Measurements from ENCODE around the genes KIFC1 and CUTA.

GRCh38 chr6:32187535-32188196, 2.3 kb downstream of the PBX2 start:
- PRO-cap: no peak

DNA sequence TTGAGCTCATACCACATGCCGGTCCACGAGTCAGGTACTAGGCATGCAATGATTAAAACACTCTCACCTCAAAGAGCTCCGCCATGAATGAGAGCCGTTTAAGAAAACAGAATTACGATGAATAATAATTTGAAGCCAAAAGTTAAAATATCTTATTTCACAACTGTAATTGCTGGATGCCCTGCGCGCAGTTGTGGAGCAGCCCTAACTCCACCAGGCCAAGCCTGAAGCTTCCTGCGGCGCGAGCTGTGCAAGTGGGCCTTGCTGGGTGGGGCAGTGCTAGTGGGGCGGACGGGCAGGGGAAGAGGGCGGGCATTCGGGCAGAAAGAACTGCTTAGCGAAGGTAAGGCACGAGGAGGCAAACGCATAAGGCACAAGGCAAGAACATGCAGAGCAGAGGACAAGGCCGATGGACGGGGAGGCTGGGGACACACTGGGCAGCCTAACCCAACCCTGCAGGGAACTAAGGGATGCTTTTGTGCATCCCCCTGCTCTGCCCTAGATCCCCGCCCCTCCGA, 2.3 kb downstream of the HLA-DQB2 start:
- PRO-cap: no peak

GRCh38 chr6:32832138-32833131, 6.1 kb downstream of the TAP2 start:
- PRO-cap: no peak

DNA sequence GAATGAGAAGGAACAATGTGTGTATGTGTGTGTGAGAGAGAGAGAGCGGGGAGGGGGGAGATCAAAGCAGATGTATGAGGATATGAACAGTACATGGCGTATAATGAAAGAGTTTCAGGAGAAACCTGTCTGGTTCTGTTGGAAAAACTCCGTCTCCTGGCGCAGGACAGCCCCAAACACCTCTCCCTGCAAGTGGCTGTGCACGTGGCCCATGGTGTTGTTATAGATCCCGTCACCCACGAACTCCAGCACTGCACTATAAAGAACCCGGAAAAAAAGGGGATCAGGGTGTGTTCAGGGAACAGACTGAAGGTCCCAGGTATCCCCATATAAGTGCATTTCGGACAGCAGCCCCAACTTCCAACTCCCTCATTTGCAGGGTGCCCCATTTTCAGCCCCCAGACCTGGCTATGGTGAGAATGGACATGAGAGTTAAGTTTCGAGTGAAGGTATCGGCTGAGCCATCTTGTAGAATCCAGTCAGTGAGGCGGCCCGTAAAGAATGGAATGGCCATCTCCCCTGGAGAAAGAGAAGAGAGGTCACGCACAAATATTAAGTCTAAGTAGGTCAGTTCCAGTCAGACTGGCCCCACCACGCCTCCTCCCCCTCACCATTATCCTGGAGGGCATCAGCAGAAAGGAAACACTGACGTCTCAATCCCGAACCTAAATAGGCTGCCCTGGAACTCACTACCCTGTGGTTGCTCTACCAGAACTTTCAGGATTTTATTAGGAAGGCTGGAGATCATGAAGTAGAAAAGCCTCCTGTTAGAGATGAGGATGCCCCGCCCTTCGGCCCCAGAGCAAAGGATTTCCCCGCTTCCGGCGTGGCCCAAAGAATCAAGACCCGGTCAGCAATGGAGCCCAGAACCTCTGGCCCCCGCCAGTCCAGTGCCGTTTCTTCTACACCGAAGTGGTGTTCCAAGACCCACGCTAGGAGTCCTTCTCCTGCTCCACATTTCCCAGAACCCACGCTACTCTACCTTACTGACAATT, 1.2 kb downstream of the TAP1 start:
- PRO-cap: bidirectional peak, plus-strand start at position 616 of the sequence, minus-strand start at position 503 of the sequence; unidirectional peak, plus-strand start at position 834 of the sequence

GRCh38 chr6:32854325-32854798, 370 bp downstream of the PSMB9 start:
- PRO-cap: no peak

GRCh38 chr6:32972109-32972783, 3.9 kb downstream of the BRD2 start:
- PRO-cap: bidirectional peak, plus-strand start at chr6:32972202, minus-strand start at chr6:32971950

DNA sequence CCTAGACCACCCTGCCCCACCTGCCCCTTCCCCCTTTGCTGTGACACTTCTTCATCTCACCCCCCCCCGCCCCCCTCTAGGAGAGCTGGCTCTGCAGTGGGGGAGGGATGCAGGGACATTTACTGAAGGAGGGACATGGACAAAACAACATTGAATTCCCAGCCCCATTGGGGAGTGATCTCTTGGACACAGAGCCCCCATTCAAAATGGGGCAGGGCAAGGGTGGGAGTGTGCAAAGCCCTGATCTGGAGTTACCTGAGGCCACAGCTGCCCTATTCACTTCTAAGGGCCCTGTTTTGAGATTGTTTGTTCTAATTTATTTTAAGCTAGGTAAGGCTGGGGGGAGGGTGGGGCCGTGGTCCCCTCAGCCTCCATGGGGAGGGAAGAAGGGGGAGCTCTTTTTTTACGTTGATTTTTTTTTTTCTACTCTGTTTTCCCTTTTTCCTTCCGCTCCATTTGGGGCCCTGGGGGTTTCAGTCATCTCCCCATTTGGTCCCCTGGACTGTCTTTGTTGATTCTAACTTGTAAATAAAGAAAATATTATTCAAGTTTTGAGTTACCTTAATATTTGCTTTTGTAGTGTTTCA, 12.5 kb downstream of the BRD2 start:
- PRO-cap: no peak

- PRO-cap: no peak
Measured at GRCh38 chr6:33064492-33065344, 11.1 kb upstream of the HLA-DPB1 start.

DNA sequence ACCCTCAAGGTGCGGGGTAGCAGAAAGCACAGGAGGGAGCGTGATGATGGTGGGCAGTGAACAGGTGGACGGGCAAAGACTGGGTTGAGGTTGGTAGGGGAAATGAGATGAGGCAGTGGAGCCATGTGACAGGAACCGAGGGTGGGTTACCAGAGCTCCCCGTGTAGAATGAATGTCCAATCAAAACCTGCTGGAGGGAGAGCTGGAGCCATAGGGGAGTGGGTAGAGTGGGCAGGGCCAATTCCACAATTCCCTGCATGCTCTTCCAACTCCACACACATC, 38.0 kb downstream of the HLA-DPB1 start:
- PRO-cap: no peak

- PRO-cap: no peak
Measured at GRCh38 chr6:33210899-33211526, 2.7 kb downstream of the RING1 start.

GRCh38 chr6:33282098-33283086, 5.5 kb downstream of the B3GALT4 start:
- PRO-cap: no peak

DNA sequence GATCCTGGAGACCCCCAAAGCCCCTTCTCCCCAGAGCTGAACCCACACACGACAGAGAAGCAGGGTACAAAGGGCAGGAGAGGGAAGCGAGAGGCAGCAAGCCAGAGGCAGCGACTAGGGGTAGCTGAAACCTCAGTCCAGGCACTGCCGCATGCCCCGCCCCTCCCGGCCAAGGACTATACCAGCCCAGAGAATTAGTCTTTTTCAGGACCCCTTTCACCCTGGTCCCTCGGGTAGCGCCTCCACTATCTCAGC, 1.4 kb downstream of the RGL2 start:
- PRO-cap: no peak

- PRO-cap: no peak
Measured at GRCh38 chr6:33314841-33315546, 1.1 kb upstream of the TAPBP start.

DNA sequence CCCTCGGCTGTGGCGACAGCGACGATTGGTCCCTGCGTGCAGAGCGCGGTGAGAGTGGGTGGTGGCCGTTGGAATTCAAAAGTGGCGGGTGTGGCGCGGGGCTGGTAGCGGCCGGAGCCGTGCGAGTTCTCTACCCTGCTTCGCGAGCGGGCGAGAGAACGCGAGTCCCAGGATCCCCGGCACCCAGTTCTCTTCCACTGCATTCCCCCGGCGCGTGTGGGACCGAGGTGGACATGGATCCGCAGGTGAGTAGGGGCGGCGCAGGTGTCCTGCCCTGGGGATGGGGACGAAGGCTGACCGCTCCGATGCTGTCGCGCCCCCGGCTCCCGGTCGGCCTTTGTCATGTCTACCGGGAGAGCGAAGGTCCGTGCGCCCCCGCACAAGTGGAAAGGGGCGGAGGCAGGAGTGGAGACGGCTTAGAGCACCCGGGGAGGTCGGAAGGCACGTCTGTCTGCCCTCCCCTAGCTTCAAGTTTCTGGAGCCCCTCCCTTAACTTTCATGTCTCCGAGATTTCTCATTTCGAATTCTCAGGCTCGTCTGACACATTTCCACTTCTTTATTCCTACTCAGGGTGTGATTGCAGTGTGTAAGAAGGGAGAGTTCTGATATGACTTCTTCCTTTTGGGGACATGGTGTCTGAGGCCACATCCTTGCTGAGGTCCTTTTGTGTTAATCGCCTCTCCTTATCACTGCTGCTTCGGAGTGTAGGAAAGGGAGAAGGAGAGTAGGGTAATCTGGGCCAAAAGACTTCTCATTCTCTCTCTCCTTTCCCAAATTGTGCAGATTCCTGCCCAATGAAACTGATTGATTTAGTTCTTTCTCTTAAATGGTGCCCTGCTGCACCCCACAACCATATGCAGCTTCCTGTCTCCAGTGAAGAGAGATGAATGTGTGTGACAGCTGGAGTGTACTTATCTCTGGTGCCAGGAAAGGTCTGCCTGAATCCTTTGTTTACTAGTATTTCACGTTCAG, at the start of gene KIFC1:
Gene KIFC1, plus strand, starts transcription at position 71 of the 972 bp plus-strand sequence.
- PRO-cap: no peak

DNA sequence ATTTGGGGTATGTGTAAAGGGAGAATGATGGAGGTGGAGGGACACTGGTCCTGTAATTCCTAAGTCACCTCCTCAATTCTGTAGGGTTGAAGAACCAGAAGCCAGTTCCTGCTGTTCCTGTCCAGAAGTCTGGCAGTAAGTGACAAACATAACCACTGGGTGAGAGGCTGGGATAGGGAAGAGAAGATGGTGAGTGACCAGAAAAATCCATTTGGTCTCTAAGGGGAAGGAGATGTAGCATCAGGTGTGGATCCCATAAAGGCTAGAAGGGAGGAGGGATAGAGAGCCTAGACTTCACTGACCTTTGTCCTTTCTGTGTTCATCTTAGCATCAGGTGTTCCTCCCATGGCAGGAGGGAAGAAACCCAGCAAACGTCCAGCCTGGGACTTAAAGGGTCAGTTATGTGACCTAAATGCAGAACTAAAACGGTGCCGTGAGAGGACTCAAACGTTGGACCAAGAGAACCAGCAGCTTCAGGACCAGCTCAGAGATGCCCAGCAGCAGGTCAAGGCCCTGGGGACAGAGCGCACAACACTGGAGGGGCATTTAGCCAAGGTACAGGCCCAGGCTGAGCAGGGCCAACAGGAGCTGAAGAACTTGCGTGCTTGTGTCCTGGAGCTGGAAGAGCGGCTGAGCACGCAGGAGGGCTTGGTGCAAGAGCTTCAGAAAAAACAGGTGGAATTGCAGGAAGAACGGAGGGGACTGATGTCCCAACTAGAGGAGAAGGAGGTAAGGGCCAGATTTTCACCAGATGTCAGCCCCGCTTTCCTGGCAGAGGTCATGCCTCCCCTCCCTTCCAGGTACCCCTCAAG, 7.2 kb upstream of the PHF1 start:
- PRO-cap: no peak

GRCh38 chr6:33417788-33418566, at the start of gene CUTA:
TSS of gene CUTA (minus strand) at chr6:33418107.
- PRO-cap: bidirectional peak, plus-strand start at chr6:33418474, minus-strand start at chr6:33418168

DNA sequence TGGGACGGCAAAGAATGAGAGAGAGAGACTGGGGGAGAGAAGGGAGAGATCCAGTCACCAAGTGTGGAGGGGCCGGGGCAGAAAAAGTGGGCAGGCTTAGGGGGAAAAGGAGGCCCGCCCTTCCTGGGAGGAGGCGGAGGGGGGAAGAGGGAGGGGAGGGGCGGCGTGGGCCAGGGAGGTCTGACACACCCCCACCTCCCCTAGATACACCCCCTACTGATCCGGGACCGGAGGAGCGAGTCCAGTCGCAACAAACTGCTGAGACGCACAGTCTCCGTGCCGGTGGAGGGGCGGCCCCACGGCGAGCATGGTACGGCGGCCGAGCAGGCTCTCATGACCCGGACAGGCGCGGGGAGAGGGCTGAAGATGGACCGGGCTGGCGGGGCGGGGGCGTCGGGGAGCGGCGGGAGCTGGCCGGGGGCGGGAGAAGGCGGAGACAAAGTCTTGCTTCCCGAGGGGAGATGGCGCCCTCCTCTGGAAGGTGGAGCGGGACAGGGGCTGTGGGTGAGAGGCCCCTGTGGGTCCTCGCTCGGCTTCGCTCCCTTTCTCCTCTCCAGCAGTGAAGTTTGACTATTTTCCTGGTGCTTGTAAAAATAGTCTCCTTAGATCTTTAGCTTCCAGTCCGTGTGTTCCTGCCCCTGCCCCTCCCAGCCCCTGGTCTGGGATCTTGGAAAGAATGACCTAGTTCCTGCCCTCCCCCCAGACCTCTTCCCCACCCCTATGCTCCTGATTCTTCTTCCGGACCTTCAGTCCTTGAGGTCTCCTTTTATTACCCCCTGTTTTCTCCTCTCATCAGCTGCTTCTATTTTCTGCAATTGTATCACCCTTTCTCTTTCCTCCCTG, 6.0 kb downstream of the SYNGAP1 start:
- PRO-cap: bidirectional peak, plus-strand start at position 216 of the sequence, minus-strand start at position 30 of the sequence; unidirectional peak, minus-strand start at position 626 of the sequence; unidirectional peak, minus-strand start at position 661 of the sequence

DNA sequence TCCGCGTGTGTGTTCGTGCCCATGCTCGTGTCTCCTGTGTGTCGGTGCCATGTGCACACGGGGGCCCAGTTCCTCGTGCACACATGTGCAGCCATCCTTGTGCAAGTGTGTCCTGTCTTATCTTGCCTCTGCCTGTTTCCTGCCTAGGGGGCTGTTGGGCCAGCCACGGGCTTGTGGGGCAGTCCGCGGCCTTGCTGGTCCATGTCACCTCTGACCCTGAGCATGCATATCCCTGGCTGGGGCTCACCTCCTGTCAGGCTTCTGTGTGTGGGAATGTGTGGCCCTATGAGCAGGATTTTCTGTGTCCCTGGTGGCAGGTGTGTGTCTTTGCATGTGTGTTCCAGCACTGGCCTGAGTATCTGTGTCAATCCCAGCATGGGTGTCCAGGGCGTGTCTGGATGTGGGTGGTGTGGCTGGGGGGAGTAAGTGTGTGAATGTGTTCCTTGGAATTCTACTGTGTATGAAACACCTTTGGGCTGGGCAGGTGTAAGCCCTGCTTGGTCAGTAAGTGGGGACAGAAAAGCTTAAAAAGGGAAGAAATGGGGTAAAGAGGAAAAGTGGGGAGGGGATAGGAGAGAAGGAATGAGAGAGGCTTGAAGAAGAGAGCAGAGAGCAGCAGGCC, 8.7 kb downstream of the SYNGAP1 start:
- PRO-cap: no peak

GRCh38 chr6:33430888-33431782, 11.3 kb downstream of the SYNGAP1 start:
- PRO-cap: no peak

DNA sequence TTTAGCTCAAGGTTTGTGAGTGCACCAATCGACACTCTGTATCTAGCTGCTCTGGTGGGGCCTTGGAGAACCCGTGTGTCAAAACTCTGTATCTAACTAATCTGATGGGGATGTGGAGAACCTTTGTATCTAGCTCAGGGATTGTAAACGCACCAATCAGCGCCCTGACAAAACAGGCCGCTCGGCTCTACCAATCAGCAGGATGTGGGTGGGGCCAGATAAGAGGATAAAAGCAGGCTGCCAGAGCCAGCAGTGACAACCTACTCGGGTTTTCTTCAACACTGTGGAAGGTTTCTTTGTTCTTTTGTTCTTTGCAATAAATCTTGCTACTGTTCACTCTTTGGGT, 47.1 kb downstream of the BAK1 start:
- PRO-cap: no peak

All from mesenteric fat pad (tissue), 1 donor.